ENCODE measurements around a stretch of chr7.

- PRO-cap, result no peak
Observed at GRCh38 chr7:105308951-105309399, 79.7 kb downstream of the SRPK2 start.

- PRO-cap, result no peak
Observed at GRCh38 chr7:105438919-105439471, 50.3 kb upstream of the SRPK2 start.

DNA sequence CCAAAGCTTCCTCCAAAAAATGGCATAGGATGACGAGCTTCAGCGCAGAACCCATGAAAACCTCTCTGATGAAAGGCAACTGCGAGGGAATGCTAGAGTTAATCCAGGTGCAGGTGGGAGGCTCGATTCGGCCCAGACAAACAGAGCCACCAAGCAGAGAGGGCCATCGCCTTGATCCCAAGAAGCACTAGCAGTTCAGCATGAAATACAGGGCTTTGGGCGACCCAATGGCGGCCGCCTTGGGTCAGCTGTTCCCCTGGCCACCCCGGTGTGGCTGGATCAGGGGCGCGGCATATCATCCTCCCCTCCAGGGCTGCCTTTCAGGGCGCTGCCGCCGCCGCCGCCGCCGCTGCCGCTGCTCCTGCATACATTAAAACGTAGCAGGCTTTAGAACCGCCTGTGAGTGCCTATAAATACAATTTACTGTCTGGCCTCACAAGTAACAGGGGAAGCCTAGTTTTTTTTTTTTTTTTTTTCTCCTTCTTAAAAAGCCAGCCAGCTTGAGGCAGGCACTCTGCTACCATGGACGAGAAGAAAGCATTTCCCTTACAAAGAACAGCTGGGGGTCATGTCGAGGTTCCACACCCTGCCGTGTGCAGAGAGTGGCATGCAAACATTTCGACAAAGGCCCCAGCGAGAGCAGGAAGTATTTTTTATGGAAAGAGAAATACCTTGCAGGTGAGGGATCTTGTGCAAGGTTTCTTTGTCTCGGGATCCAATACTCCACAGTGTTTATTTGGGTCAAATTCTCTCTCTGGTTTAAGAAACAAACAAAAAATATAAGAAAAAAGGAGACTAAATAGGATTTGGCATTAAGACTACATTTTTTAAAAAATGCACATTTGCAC, 57.7 kb upstream of the EFCAB10 start:
- PRO-cap, result no peak

- PRO-cap, result unidirectional peak, plus-strand start at chr7:105676070
Observed at GRCh38 chr7:105675711-105676674, 94.7 kb upstream of the EFCAB10 start.

- PRO-cap, result no peak
Observed at GRCh38 chr7:105807449-105808051, 68.8 kb downstream of the ATXN7L1 start.

DNA sequence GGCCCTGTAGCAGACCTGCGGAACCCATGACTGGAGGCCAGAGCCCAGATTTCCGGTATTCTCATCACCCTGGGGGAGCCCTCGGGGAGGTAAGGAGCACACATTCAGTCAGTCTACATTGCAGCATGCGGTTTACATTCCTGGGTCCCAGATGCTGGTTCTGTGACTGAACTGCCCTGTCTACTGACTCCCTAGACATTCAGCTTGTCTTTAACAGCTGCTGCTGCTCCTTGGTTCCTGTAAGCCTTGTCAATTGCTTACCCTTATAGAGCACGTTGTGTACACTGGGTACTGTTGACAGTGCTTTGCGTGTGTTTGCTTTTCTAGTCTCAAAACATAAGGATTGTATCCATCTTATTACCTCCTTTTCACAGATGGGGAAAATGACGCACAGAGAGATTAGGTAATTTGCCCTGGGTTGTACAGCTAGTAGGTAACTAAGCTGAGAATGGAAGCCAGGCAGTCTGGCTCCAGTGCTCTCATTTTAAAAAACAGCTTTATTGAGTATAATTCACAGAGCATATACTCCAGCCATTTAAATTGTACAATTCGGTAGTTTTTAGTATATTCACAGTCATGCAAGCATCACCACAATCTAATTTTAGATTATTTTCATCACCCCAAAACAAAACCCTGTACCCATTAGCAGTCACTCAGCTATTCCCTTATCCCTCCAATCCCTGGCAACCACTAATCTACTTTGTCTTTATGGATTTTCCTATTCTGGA, 13.1 kb downstream of the CDHR3 start:
- PRO-cap, result no peak

DNA sequence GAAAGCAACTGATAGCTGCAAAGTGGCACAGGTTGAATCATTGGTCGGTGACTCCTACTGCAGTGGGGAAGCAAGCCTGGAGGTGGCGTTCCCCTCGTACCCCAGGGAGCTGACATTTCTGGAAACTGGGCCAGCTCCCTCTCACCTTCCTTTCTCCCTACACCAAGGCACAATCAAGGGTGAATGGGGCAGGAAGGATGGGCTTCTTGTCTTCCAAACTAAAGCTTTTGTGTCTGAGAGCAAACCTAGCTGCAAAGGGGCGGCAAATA, 27.6 kb downstream of the CDHR3 start:
- PRO-cap, result no peak

DNA sequence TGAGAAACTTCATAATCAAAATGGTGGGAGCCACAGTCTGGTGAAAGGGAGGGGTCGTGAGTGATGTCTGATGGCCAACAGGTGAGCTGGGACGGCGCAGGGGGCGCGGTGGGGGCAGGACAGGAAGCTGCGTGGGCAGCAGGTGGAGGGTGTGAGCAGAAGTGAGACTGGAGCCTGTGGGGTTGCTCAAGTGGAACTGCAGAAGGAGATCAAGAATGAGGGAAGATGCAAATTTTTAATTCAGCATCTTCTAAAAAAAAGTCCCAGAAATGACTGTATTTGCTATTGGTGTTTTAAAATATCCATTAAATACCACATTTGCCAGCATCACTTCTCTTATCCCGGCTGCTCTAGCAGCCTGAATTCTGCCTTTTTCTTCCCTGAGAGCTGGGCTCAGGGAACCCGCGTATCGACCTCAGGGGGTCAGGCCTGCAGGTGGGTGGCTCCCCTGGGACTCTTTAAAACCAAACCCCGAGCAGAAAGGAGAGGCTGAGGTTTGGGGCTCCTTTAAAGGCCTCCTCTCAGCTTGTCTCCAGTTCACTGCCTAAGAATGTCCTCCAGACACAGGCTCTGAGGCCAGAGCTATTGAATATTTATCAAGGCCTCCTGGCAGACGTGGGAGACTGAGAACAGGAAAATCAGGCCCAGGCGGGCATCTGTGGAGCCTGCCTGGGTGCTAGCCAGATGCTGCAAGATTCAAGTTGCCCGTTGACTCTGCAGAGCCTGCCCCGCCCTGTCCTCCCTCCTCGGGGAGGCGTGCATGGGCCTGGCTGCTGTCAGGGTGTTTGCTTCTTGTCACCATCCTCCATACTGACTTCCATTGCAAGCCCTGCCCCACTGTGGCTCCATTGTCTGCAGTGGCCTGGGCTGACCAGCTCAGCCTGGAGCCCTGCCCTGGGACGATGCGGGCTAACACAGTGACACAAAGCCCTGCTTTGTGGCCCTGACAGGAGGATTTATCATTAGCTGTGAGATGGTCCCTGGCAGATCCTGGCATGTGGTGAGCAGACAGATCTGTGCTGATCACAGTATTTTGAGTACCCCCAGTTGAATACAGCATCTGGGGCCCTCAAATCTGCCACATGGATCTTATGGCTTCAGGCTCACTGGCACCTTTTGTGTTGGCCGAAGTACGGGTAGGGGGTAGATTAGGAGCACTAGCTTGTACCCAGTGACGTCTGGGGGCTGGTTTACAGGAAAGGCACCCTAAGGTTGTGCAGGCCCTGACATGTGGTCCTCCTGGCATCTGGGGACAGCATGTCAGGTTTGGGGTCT, 53.7 kb downstream of the SYPL1 start:
- PRO-cap, result unidirectional peak, plus-strand start at position 535 of the sequence

- PRO-cap, result no peak
Observed at GRCh38 chr7:106111196-106111498, 965 bp downstream of the SYPL1 start.

GRCh38 chr7:106114757-106115288, 2.7 kb upstream of the SYPL1 start:
- PRO-cap, result unidirectional peak, minus-strand start at chr7:106114935

DNA sequence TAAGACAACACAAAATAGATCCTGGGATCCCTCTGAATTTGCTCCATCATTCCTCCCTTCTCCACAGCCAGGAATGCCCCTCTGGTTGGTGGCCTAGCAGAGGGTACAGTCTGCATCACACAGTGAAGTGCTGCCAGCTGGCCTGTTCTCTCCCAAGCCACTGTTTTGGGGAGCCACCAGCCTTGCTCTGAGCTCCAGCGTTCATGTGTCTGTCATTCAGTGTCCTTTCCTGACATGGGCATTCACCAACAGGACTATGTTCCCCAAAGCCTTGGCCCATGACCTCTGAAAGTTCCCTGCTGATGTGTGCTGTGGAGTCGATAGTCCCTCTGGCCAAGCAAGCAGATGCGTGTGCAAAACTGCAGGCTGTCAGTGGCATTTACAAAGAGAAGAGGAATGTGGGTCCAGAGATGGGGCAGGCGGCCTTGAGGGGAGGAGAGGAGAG, 66.1 kb upstream of the SYPL1 start:
- PRO-cap, result no peak

DNA sequence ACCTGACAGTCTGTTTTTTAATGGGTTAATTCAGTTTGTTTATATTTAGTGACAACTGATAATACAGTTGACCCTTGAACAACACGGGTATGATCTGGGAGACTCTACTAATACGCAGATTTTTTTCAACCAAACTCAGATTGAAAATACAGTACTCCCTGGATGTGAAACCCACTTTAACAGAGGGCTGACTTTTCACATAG, 69.8 kb upstream of the SYPL1 start:
- PRO-cap, result no peak

DNA sequence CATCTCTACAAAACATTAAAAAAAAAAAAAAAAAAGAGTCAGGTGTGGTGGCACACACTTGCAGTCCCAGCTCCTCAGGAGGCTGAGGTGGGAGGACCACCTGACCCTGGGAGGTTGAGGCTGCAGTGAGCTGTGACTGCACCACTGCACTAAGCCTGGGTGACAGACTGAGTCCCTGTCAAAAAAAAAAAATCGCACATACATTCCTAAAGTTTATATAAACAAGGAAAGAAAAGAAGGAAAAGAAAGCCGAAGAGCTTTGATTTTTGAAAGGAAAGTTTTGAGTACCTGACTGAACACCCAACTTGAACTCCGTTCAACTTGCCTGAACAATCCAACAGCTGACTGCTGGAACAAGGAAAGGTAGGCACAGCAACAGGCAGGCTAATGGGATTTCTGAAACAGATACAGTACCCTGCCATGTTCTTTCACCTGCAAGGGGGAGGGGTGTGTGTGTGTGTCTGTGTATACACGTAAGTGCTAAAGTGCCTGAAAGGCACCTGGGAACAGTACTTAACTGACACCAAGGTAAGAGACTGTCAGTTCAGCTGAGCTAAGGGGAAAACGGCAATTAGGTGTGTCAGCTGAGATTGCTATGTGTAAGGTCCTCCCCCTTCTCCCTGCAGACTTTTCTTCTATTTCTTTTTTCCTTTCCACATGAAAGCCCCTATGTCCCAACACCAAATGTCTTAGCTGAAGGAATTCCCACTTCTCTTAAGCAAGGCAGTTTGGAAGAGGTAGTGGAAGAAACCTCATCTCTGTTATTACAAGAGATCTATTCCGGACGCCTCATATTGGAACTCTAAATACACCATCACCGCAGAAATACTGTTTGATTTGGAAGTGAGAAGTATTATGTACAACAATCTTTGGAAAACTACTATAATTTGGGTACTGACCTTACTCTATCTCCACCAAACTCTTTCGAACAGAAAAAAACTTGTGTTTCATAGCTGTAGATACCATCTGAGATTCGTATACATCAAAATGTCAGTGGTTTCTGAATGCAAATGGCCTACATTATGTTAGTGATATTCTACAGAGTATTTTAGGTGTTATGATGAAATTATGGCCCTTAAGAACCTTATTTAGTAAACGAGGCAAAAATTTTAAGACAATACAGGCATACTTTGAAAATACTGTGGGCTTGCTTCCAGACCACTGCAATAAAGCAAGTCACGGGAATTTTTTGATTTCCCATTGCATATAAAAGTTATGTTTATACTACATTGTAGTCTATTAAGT, 26.9 kb downstream of the NAMPT start:
- PRO-cap, result unidirectional peak, minus-strand start at position 630 of the sequence

DNA sequence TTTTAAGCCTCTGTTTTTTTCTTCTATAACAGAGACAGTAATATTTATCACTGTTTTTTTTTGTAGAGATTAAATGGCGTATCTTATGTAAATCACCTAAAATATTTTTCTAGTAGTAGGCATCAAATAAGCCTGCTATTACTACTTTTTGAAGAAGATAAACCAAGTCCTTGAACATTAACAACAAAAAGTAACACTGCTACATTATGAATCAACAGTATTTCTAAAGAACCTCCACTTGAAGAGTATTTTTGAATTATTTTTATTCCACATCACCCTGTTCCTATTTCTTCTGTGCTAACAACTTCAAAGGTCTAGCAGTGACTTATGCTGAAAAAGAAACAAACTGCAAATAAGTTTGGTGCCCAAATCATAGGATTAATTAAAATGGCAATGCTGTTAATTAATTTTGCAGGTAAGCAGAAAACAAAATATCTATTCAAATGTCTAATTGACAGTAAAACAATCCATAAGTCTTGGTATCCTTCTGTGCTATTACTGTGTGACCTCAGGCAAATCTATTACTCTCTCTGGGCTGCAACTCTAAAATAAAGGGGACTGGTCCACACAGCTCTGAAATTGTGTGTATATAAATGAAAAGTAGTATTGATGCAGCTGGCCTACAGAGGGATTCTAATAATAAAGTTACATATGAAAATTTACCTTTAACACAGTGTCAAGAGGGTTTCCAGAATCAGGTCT, 21.9 kb downstream of the NAMPT start:
- PRO-cap, result no peak

DNA sequence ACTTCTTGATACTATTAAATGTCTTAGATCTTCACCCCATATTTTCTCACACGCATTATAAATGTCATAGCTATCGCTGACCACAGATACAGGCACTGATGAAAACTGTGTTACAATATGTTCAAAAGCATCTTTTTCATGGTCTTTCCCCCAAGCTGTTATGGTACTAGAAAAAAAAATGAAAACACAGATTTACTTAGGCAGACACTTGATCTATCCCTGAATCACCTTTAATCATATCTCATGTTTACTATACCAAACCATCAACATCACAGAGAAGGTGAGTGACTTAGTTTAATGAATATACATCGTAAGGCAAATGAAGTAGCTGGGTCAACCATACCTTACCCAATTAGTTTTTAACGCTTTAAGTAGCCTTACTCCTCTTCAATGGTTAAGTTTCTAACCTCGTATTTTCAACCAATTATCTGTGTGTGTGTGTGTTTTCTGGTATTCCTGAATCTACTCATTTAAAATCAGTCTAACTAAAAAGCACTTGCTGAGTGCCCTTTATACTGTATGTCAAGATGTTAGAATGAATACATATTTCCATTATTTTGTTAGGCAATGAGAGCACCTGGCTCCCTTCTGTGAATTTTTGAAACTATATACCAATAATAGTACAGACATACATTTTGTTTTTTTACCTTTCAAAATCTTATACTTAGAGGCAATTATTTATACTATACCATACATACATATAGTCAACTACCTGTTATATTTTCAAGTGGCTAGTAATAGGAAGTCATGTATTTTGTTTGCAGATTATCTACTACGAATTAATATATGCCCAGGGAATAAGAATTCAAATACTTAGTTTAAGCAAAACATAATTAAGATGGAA, 21.1 kb downstream of the NAMPT start:
- PRO-cap, result no peak

DNA sequence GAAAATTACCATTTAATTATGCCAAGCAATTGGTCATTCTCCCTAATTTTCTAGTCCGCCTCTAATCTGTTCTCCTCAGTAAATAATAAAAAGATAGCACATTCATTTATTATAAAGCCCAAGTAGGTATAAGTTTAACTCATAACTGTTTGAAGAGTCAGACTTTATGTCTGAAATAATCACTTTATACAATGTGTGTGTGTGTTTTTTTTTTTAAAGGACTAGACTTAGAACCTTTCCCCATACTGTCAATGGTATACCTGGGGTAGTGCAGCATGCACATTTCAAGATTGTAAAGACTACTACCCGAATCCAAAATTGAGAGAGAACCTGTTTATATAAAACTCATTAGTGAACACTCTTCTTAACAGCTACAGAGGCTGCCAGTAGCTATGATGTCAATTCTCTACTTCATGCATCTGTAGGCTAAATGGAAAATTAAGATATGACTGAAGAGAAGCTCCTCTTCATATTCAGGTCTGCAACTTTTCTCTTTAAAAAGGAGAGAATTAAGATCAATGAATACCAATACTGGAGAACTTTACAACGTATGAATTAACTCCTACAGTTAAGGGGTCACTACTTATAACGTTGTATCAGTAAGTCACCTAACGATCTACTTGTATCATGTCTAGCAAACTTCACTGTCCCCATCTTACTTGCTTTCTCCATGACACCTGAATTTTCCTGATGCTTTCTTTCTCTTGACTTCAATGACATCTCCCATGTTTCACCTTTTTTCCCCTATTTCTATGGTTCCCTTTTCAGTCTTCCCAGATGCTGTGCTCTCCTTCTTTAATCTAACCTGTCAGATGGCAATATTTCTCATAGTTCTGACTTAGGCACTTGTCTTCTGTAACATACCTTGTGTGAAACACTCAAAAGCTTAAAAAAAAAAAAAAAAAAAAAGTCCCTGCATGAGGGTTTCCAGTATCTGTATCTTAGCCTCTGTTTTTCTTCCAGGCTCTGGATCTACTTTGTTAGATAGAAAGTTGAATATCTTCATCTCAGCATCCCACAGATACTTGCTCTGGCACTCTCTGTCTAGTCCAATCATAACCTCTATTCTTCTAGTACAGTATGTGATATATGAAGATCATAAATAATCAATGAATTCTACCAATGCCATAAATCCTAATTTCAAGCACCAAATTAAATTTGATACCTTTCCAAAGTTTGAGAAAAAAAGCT, 19.7 kb downstream of the NAMPT start:
- PRO-cap, result no peak

GRCh38 chr7:106270257-106271221, 14.2 kb downstream of the NAMPT start:
- PRO-cap, result no peak

- PRO-cap, result no peak
Observed at GRCh38 chr7:106277965-106278701, 6.7 kb downstream of the NAMPT start.

DNA sequence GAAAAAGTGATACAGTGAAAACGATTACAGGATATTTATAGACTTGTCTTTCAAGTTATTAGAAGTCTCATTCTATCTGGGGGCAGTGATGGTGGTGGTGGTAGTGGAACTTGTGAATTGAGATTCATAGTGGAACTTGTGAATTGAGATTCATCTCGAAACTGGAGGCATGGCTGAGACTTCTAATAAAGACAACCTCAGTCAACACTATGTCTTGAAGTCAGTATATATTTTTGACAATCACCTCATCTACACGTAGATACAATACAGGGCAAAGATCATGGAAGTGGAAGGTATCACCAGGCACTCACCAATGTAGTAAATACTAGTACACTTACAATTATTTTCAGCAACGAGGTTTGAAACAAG, 1.3 kb upstream of the NAMPT start:
- PRO-cap, result no peak

- PRO-cap, result no peak
Observed at GRCh38 chr7:106347327-106347978, 62.7 kb upstream of the NAMPT start.